Placental pericyte (primary cell): ENCODE measurements around the genes USP4, UBA7 and RBM5.

DNA sequence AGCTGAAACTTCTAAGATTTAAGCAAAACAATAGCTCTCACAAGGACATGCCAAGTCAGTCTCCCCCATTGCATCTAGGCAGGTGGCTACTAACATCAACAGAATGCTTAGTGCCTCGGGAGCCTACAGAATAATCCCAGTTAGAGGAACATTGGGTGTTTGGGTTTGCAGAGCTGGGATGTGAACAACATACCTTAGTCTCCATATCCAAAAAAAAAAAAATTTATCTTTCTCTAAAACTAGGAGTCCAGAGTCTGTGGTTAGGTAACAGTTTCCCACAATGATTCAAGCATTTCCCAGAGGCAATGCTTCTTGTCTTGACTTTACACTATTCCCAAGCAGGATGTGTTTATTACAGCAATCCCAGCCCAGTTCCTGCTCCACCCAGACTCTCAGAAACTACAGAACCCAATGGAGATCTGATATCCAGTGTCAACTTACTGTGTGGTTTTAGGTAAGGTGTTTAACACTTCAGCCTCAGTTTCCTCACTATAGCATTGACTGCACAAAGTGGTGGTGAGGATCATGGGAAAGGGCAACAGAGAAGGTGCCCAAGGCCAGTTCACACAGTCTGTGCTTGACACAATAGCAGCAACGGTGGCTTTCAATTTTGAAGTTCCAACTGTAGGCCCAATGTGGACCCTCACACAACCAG lies 2.3 kb upstream of the C3orf62 start:
- CAGE, long polyA plus RNA, result no peak

- CAGE, long polyA plus RNA, result no peak
Measured at GRCh38 chr3:49339840-49340581, at the start of gene USP4. TSS of gene USP4 (minus strand) at chr3:49340053.

- CAGE, long polyA plus RNA, result no peak
Measured at GRCh38 chr3:49343235-49343658, 3.4 kb upstream of the USP4 start.

DNA sequence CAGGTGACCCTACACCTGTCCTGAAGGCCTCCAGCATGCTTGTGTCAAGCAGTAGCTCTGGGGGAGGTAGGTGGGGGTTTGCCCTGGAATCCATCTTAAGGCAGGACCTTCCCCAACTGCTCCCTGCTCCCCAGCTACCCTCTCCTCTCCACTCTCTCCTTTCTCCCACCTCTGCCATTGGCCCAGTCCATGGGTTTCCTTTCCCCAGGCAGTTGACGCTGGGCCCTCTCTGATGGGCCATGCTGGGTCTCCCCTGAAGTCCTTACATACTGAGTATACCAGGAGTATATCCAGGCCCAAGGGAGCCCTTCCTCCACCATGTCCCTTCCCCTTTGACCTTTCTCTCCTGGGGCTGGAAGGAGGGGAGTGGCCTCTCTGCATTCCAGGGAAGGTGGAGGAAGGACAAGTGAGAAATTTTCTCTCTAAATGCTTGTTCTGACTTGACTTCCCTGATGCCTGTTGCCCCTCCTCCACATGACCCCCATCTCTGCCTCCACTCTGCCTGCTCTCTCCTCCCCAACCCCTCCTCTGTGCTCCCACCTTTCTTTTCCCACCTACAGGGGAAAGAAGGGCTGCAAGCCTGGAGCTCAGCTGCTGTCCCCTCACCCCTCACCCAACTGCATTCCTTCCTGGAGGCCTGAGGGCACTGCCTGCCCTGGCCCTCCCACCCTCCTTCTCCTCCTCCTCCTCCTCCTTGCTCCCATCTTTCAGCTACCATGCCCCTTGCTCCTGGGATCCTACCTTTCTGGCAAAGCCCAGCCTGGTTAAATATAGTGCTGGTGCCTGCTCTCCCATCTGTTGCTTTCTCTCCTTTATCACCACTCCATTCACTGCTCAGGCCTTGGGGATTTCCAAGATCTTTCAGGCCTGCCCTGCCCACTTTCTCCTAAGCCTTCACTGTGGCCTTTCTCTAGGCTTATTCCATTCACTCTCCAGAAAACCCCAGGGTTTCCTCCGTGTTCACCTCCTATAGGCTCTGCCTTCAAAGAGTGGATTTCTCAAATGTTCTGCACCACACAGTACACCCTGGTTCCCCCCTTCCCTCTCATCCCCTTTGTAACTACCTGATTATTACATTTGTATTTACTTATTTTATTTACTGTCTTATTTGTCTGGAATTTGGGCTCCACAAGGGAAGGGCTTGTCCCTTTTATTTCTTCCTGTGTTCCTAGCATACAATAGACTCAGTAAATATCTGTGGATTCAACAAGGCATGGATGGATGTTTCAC lies 8.5 kb upstream of the DAG1 start:
- CAGE, long polyA plus RNA, result no peak

DNA sequence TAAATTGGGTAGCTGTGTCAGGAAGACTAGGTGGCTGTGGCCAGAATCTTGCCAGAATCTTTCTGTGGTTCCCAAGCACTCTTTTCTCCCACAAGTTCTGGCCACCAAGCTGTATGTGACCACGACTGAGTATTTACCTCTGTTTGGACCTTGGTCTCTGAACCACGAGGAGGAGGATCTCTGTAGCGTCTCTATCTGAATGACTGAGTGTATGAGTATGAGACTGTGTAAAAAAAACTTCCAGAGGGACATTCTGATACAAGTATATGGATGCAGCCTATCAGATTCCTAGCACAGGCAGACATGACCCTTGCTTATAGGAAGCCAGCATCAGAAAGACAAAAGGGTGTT lies 30.6 kb downstream of the DAG1 start:
- CAGE, long polyA plus RNA, result no peak

DNA sequence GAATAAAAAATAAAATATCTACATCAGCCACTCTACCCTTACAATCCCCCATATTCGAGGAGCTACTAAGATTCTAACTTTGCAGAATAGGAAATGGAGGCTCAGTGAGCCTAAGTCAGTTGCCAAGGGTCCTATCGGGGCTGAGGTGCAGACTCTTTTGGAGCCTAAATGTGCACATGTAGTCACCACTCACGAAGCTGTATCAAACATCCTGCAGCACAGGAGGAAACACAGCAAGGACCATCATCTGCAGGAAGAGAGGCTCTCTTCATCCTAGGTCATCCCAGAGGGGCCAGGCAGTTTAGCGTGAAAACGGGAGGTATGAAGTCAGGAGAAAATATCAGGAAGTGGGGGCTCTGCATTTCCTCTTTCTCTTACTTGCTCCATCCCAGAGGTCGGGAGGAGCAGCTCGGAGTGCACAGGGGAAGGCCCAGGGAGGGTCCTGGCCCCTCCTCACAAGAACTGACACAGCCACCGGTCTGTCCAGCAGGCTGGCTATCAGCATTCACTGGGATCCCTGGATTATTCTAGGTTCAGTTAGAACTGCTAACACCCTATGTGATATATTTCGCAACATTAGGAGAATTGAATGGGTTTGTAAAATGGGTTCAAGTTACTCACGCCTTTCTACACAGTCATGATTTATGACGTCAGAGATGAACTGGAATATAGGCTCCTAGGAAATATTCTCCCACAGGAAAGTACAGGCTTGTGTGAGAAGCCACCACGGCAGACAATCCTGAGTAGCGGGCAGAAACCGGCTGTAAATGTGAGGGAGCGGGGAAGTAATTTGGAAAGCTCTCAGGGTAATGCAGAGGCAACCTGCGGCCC lies 1.1 kb upstream of the BSN start:
- CAGE, long polyA plus RNA, result no peak

DNA sequence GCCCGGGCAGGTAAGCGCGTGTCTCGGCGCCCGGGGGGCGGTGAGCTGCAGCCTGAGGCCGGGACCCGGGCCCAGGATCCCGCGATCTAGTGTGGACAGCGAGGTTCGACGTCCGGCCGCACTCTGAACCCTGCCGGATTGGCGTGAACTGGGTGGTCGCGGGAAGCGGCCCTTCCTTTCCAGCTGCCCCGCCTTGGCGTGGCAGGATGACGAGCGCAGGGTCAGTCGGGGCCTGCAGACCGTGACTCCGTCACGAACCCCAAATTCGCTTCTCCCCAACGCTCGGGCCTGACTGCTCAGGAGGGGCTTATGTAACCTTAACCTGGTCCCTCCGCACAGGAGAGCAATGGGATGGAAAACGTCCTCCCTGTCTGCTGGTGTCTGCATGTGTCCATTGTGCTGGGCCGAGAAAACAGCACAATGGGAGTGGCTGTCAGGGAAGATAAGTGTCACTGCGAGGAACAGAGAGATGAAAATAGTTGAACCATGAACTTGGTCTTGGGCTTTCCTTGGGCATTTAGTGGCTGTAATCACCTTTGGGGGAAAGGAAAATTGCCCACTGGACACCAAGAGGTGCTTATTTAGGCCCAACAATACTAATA lies 641 bp downstream of the BSN start:
- CAGE, long polyA plus RNA, result no peak

- CAGE, long polyA plus RNA, result no peak
Measured at GRCh38 chr3:49683053-49683491, 6.2 kb downstream of the MST1 start.

- CAGE, long polyA plus RNA, result no peak
Measured at GRCh38 chr3:49724626-49724964, 844 bp upstream of the GMPPB start.

DNA sequence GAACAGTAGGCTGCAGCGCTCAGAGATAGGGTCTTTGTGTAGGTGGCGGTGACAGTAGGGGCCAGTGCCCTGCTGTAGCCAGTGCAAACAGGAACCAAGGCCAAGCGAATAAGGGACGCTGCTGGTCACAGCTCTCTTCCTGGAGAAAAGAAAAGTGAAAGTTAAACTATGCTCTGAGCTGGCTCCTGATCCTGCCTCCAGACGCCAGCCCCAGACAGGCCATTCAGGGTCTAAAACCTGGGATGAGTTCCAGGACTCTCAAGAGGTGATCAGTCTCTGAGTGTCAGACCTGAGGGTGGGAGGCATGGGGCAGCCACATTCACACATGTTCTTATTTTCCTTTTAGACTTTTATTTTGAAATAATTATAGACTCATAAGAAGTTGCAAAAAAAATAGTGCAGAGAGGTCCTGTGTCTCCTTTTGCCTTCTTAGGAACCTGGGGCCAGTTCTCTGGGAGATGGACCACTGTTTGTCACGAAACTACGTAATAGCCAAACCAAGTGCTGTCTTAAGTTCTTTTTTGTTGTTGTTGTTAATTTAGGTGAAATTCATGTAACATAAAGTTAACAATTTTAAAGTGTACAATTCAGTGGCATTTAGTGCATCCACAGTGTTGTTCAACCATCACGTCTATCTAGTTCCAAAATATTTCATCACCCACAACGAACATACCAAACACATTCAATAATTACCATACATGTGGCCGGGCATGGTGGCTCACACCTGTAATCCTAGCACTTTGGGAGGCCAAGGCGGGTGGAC lies at the start of gene UBA7:
Gene UBA7 (minus strand): TSS at position 150 of the 763 bp plus-strand sequence.
- CAGE, long polyA plus RNA, result no peak

GRCh38 chr3:49930436-49931571 lies 1.2 kb upstream of the MON1A start:
- CAGE, long polyA plus RNA, result no peak

DNA sequence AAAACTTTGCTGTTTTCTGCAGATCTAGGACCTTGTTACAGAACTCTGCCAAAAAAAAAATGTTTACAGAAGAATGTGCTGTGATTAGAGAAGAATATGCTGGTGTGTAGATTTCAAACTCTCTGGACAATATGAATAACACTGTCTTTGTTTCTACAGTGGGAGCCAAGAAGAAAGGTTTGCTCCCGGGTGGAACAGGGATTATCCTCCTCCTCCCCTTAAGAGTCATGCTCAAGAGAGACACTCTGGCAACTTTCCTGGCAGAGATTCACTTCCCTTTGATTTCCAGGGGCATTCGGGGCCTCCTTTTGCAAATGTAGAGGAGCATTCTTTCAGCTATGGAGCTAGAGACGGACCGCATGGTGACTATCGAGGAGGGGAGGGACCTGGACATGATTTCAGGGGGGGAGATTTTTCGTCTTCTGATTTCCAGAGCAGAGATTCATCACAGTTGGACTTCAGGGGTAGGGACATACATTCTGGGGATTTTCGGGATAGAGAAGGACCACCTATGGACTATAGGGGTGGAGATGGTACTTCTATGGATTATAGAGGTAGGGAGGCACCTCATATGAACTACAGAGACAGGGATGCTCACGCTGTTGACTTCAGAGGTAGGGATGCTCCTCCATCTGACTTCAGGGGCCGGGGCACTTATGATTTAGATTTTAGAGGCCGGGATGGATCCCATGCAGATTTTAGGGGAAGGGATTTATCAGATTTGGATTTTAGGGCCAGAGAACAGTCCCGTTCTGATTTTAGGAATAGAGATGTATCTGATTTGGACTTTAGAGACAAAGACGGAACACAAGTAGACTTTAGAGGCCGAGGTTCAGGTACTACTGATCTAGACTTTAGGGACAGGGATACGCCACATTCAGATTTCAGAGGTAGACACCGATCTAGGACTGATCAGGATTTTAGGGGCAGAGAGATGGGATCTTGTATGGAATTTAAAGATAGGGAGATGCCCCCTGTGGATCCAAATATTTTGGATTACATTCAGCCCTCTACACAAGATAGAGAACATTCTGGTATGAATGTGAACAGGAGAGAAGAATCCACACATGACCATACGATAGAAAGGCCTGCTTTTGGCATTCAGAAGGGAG lies 27.7 kb downstream of the RBM6 start:
- CAGE, long polyA plus RNA, result no peak

GRCh38 chr3:50088564-50089104 lies at the start of gene RBM5:
TSS of gene RBM5 (plus strand) at chr3:50088919.
- CAGE, long polyA plus RNA, result start-site peak on the plus strand at chr3:50088915-50088928, 176 and 58 reads in 2 replicates

DNA sequence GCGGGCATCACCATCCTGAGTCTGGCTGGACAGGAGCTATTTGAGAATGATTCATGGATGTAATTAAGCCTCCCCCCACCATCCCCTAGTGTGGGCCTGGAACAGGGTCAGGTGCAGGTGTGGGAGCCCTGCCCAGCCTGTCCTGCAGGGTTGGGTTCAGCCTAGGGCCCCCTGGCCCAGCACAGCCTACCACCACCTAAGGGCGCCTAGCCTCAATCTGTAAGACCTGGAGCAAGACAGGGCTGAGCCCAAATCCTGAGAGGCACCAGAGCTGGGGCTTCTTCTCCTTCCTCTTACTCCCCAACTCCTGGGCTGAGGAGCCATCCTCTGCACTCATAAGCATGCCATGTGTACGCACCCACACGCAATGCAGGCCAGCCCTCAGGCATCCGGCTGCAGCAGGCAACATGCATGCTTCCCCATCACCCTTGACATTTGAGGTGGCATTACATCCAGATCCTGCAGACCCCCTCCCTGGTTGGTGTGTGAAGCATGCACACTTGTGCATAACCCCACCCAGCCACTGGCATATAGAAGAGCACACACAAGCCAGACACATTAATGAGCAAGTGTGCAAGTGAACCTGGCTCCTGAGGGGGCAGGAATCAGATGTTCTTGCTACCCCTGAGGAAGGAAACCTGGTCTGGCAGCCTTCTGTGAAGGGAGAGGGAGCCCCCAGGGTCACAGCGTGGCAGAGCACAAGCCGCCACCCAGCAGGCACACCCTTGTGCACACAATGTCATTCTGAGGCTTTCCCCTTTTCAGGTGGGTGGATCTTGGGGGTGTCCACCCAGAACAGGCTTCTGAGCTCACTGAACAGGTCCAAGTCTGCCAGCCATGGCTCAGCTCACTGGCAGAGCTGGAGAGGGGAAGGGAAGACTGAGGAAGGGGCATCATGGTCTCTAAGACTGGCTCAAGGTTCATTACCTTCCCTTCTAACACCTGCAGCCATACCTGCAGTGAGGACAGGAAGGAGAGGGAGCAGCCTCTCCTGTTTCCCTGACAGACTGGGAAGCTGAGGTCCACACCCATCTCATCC lies 31.9 kb upstream of the SEMA3F start:
- CAGE, long polyA plus RNA, result no peak

- CAGE, long polyA plus RNA, result no peak
Measured at GRCh38 chr3:50125840-50126812, 29.0 kb upstream of the SEMA3F start.

GRCh38 chr3:50220978-50221674 lies 14.9 kb upstream of the GNAI2 start:
- CAGE, long polyA plus RNA, result no peak

GRCh38 chr3:50261308-50262120 lies 7.4 kb upstream of the SEMA3B start:
- CAGE, long polyA plus RNA, result no peak

DNA sequence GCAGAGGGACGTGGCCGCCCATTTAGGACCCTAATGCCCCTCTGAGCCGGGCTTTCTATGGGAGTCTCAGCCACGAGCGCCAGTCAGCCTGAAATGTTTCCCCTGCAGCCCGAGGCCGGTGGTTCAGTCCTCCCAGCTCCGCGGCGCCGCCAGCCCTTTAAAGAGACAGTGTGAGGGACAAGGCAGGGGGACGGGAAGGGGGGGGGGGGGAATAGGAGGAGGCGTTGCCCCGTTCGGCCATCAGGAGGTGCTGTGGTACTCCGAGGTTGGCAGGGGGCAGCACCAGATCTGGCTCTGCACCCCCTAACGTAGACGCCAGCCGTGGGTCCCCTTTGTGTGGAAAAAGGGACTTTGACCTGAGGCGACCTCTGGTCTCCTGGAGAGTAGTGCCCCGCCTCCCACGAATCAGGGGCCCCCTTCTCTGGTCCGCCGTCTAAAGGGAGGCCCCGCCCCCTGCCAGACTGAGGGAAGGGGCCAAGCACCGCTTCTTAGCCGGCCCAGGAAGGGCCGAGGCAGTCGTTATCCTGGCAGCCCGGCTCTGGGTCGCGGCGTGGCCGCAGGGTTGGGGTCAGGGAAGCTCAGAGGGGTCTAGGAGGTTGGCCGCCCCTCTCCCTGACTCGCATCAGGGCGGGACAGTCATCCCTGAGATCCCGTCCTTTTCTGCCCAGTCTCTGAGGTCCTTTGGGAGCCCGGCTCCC lies 777 bp downstream of the HYAL2 start:
- CAGE, long polyA plus RNA, result no peak

DNA sequence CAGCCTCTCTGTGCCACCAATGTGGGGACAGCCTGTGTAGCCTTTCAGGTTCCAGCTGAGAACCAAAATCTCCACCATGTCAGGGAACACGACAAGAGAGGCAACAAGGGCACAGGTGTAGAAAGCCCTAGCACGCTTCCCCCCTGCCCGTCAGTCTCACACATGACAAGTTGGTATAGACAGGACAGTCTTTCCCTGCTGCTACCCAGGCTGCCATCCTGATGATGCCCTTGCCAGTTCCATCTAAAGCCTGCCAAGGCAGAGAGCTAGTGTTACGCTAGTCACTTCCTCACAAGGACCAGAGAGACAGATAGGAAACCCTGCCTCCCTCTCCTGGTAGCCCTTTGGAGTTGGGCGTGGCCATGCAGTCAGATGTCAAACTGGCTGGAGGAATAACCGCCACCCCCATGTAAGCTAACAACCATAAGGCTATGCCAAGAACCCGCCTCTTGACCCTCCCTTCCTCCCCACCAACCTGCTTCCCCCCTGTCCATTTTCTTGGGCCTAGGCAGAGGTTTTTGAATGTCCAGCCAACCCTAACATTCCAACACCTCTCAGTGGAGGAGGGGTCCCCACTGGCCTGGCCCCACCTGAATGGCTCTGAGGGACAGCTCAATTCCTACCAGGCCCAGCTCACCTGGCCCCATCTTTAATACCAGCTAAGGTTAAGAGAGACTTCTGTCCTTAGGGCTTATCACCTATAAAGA lies 2.8 kb downstream of the TMEM115 start:
- CAGE, long polyA plus RNA, result no peak

DNA sequence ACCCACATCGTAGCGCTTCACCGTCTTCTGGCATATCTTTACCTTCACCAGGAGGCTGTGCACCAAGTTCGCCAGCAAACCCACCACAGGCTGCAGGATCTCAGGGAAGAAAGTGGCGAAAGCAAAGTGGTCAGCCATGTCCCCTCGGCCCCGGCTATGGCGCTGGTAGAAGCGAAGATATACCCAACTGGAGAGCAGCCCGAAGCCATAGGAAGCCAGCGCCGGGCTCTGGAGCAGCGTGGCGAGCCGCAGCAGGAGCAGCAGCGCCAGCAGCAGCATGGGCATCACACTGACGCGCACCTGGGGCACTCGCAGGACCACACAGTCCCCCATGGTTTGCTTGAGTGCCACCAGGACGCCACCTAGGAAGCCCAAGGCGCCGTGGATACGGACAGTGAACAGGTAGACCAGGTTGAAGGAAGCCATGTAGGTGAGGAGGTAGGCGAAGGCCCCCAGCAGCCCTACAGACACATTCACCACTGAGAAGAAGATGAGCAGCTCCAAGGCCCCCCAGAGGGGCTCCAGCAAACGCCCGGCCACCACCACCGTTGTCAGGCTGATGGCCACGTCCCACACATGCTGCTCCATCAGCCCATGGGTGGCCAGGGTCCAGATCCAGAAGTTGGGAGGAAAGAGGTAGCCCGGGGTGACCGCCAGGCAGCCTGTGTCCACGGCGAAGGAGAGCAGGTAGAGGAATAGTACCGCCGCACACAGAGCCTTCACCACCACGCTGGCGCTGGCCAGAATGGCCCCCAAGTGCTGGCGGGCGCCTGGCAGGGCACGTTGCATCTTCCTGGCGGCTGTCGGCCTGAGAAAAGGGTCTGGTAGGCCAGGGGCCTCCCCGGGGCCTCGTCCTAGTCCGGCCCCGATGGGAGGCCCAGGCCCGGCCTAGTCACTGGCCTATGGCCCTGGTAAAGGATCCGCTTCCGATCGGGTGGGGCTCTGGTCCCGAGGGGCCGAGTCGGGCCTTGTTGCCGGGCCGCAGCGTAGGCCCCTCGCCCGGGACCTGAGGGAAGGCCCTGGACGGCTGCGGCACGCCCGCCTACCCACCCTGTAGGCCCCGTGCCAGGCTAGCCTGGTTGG lies 705 bp downstream of the TMEM115 start:
- CAGE, long polyA plus RNA, result no peak